OCI-LY7 (cell line): ENCODE measurements around the gene ALKBH3.

GRCh38 chr11:43697357-43698270 lies 17.1 kb downstream of the HSD17B12 start:
- PRO-cap: no peak
- RAMPAGE, long total RNA: no peak

- PRO-cap: no peak
- RAMPAGE, long total RNA: no peak
Measured at GRCh38 chr11:43747486-43747930, 67.0 kb downstream of the HSD17B12 start.

GRCh38 chr11:43880386-43881323 lies at the start of gene ALKBH3:
Gene ALKBH3, plus strand, starts transcription at chr11:43880831.
- PRO-cap: no peak
- RAMPAGE, long total RNA: no peak

GRCh38 chr11:43904608-43905672 lies 24.3 kb downstream of the ALKBH3 start:
- PRO-cap: no peak
- RAMPAGE, long total RNA: no peak

GRCh38 chr11:43920205-43920329 lies 22.4 kb upstream of the C11orf96 start:
- PRO-cap: no peak
- RAMPAGE, long total RNA: no peak

GRCh38 chr11:43944799-43945837 lies 2.7 kb downstream of the C11orf96 start:
- PRO-cap: no peak
- RAMPAGE, long total RNA: no peak

DNA sequence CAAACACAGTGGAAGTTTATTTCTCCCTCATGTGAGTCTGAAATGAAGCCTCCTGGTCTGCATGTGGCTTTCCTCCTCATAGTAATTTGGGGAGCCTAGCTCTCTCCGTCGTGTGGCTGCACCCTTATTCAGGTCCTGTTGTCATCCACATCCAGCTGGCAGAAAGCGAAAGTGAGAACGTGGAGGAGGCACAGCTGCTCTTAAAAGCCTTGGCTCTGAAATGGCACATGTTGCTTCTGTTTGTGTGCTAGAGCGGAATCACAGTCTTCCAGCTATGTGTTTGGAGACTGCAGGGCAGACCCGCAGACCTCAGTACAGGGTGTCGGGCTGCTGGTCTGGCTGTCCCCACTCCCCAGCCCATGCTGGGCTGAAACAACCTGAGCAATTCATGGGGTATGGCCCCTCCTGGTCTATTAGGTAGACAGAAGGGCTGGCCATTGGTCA lies 50.4 kb downstream of the C11orf96 start:
- PRO-cap: no peak
- RAMPAGE, long total RNA: no peak

GRCh38 chr11:44015957-44016626 lies 31.7 kb upstream of the ACCSL start:
- PRO-cap: no peak
- RAMPAGE, long total RNA: no peak

DNA sequence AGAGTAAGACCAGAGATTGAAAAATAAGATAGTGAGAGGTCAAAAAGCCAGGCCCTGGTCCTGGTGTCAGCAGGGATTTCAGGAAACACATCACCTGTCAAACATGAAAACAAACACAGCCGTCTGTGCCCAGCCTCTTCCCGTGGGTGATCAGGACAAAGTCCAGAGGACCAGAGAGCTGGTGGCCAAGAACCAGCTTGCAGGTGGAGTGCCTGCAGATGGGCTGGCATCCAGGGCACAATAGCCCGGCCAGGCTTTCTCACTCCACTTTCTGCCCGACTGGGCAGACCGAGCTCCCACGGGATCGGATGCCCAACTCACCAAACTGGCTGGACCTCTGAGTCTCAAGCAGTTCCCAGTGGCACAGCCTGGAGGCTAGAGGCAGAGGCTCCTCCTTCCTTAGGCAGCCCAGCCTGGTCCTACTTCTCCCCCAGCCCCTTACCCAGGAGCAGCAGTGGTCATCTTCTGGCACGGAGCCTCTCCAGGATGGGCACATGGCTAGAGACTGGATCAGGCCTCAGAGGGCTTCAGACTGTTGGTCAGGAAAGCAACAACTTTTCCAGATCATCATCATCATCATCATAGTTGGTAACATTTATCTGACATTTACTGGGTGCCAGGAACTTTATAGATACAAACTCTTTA lies 19.4 kb downstream of the CD82 start:
- PRO-cap: no peak
- RAMPAGE, long total RNA: no peak

DNA sequence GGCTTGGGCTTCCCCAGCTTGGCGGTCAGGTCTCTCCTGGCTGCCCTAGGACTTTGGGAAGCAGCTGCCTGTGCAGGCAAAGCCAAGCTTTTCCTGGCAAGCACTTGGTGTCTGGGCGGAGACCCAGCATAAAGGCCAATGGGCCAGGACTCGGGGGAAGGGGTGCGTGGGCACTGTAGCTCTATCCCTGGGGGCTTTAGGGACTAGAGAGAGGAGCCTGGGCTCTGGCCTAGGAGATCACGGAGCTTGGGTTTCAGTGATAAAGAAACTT lies 30.6 kb downstream of the CD82 start:
- PRO-cap: no peak
- RAMPAGE, long total RNA: no peak

DNA sequence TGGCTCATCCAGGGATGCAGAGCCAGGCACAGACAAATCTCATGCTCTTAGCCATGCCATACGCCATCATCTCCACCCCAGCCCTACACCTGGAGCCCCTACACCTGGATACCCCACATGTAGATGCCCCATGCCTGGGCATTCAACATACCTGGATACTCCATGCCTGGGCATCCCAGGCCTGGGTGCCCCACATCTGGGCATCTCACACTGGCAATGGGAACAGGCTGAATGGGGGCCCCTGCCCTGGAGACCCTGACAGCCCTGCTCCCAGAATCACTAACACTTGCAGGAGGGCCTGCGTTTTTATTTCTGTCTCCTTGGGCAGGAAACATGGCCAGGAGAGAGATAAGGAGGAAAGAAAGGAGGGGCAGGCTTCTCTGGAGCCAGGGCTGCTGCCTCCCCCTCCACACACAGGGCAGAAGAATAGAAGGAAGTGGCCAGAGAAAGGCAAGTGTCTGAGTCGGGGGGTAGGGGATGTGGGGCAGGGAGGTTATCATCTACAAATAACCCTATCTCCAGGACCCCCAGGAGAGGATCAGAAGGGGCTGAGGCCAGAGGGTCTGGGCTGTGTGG lies 25.6 kb upstream of the TSPAN18 start:
- PRO-cap: no peak
- RAMPAGE, long total RNA: no peak

- PRO-cap: unidirectional peak, plus-strand start at chr11:44726482
- RAMPAGE, long total RNA: no peak
Measured at GRCh38 chr11:44726308-44726611, 502 bp upstream of the TSPAN18 start.

DNA sequence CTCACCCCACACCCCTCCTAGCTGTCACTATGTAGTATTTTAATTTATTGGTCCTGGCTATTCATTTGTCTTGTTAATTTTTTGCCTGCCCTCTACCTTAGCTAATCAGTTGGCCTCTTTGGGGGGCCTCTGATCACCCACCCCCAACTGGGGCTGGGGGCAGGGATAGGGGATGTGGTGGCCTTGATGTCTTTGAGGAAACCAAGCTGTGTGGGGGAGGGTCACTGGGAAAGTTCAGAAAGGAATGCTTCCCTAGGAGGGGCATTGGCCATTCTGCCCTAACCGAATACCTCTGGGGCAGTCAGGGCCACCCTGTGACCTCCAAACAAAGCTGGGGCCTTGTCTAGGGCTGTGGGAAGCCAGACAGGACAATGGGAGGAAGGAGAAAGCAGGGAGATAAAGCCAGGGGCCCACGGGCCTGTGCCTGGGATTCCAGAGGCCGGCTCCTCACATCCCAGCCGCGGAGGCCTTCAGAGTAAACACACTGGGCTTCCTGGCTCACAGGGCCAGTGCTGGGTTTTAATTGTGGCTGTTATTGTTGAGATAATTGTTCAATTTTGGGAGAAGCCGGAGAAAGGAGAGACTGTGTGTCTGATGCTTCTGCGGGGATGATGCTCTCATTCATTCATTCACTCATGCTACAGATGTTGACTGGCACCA lies 97.6 kb downstream of the TSPAN18 start:
- PRO-cap: no peak
- RAMPAGE, long total RNA: no peak

DNA sequence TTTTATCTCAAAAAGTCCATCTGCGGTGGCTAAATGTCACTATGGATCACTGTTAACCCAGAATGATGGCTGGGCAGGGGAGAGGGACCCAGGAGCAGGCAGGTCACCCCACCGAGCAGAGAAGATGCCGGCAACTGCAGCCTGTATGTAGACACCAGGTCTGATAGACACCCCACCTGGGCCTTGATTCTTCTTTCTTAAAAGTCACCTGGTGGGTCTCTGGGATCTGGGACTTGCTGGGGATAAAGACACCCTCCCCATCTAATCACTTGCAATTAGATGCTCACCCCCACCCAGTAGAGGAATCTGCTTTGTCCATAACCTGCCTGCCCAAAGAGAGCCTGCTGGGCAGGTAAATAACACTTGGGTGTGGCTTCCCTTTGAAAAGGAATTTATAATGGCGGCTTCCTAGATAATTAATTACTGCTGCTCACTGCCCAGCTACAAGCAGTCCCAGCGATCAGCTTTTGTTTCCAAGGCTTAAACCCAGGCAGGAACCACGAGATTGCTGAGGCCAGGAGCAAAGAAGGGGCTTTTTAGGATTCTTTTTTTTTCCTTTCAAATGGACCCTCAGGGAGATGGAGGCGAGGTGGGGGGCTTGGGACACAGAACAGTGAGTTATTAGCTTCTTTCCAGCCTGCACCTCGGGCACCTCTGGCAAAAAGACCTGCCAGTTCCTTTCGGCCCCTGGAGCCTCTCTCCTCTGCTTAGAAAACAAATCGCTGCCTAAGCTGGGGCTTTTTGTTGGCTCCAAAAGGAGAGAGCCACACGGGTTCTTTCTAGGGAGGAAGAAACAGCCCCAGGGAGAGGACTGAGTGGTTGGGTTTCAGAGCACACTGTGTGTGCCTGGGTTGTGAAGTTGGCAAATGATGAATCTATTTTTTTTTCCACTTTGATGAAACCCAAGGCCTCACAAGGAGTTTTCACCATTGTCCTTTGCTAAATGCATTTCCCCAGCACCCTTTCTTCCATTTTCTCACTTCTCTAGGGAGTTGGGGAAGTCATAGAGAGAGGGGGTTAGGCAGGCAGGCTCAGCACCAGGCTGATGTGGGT lies 107.2 kb downstream of the TSPAN18 start:
- PRO-cap: no peak
- RAMPAGE, long total RNA: no peak

GRCh38 chr11:44865855-44866246 lies 84.8 kb downstream of the TP53I11 start:
- PRO-cap: no peak
- RAMPAGE, long total RNA: no peak

GRCh38 chr11:44973492-44974066 lies 22.9 kb upstream of the TP53I11 start:
- PRO-cap: no peak
- RAMPAGE, long total RNA: no peak

DNA sequence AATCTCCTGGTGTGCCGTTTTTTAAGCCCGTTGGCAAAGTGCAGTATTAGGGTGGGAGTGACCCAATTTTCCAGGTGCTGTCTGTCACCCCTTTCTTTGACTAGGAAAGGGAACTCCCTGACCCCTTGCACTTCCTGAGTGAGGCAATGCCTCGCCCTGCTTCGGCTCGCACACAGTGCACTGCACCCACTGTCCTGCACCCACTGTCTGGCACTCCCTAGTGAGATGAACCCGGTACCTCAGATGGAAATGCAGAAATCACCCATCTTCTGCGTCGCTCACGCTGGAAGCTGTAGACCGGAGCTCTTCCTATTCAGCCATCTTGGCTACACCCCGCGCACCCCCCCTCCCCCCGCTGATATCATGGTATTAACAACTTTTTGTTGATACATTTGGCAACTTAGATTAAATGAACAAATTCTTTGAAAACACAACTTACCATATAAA lies 18.3 kb upstream of the PRDM11 start:
- PRO-cap: no peak
- RAMPAGE, long total RNA: no peak

DNA sequence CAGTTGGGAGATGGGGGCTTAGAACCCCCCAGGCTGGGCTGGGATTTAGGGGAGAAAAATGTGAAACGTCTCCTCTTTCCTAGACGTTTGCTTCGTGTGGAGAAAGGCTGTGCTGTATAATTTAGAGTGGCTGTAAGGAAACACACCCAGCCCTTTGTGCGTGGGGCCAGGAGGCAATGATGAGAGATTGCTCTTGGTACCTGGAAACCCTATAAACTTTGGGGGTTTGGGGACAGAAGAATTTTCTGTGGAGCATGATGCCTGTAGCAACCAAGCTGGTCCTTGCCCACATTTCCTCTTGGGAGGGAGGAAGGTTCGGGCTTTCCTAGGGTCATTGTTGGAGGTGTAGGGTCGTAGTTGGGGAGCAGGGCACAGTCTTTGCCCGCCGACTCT lies 1.3 kb downstream of the PRDM11 start:
- PRO-cap: no peak
- RAMPAGE, long total RNA: no peak

DNA sequence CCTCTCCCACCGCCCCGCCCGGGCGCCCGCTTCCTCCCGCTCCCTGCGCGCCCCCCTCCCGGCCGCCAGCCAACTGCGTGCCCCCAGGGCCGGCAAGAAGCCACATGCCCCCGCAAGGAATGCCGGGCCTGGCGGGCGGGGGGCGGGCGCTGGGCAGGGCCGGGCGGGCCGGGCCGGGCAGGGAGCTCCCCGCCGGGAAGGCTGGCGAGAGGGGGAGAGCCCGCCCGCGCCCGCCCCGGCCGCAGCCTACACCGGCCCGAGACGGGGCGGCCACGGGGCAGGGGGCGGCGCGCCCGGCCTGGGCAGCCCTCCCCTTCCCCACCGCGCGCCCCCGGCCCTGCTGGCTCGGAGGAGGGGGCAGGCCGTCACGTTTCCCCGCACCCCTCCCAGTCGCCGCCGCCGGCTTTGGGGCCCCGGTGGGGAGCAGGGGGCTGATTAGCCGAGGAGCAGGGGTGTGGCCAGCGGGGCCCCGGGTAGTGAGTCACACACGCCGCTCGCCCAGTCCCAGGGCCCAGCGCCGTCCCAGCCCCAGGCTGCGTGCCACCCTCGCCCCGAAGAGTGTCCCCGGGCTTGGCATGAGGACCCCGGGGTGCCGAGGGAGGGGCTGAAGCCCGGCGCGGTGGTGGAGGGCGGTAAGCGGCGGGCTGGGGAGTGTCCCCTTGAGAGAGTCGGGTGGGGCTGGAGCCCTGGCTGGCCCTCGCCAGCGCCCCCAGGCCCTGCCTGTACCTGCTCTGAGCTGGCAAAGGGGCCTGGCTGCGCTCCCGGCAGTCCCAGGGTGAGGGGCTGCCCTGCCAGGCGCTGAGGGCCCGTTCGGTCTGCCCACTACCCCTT lies 34.3 kb downstream of the PRDM11 start:
- PRO-cap: no peak
- RAMPAGE, long total RNA: no peak

DNA sequence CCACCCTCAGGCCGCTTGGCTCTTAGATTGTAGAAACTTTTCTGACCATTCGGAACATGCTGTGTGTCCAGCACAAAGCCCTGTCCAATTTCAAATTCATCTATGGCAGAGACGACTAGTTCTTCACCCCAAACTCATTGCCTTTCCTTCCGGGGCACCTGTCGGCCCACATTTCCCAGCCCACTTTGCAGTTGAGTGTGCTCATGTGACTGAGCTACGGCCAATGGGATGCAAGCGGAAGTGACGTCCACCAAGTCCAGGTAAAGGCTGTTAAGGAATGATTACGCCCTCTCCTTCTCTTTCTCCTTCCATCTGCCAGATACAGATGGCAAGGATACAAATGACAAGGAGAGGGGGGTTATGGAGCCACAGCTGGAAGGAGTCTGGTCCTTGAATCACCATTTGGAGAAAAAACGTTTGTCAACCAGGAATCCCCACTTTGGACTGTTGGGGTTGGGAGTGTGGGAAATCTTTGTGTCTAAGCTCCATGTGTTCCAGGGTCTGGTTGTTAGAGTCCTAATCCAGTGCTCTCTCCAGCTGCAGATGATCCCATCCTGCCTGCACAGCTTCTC lies 32.4 kb downstream of the SYT13 start:
- PRO-cap: no peak
- RAMPAGE, long total RNA: no peak